ENCODE results near the gene GYPE.

GRCh38 chr4:140244175-140244755, 90.3 kb upstream of the MAML3 start:
- RRBS: no CpG with 5 or more reads among the region's 4 CpGs

DNA sequence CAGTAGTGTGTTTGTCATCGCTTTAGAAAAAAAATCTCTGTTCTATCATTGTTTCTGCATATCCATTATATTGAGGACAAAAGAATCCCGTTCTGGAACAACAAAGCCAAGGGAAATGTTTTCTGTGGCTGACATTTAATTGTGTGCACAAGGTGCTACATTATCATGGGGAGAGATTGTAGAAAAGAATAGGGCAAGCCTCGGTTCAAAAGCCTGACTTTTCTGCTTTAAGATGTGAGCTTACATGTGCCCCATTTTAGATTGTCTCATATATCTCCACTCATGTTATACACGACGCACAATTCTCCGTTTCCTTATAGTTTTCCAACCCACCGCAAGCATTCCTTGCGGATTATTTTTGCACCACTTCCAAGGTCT, 99.5 kb upstream of the MAML3 start:
- RRBS: no CpG with 5 or more reads among the region's 8 CpGs

DNA sequence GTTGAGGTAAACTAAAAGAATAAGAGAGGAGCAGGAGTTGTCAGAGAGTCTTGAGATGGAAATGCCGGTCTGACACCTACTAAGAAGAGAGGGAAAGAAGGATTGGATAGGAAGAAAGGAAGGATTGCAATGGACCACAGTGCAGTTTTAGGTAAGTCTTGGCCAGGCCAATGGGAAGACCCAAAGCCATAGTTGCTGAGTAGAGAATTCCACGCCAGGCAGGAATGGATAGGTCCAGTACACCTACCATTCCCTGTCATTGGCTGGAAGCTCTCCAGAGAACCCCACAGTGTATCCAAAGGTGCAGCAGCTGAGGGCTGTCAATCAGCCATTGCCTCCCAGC, 80.1 kb upstream of the SCOC start:
- RRBS: no CpG with 5 or more reads among the region's 2 CpGs

- RRBS: no CpG with 5 or more reads among the region's 6 CpGs
These were observed 64.3 kb upstream of the UCP1 start for GRCh38 chr4:140632906-140633605.

DNA sequence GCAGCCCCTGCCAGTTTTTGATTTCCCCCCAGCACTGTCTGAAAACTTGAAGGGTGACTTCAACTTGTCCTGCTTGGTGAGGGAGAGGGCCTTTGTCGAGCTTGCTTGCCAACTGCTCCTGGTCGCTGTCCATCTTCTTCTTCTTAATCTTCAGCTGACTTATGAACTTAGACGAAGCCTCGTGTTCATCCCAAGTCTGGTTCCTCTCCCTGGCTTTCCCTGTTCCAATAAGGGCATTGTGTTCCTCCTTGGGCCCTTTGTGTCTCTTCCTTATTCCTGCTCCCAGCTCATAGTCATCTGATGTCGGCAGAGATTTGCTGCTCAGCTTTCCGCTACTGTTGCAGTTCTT, 73.7 kb upstream of the UCP1 start:
- RRBS: no CpG with 5 or more reads among the region's 6 CpGs

DNA sequence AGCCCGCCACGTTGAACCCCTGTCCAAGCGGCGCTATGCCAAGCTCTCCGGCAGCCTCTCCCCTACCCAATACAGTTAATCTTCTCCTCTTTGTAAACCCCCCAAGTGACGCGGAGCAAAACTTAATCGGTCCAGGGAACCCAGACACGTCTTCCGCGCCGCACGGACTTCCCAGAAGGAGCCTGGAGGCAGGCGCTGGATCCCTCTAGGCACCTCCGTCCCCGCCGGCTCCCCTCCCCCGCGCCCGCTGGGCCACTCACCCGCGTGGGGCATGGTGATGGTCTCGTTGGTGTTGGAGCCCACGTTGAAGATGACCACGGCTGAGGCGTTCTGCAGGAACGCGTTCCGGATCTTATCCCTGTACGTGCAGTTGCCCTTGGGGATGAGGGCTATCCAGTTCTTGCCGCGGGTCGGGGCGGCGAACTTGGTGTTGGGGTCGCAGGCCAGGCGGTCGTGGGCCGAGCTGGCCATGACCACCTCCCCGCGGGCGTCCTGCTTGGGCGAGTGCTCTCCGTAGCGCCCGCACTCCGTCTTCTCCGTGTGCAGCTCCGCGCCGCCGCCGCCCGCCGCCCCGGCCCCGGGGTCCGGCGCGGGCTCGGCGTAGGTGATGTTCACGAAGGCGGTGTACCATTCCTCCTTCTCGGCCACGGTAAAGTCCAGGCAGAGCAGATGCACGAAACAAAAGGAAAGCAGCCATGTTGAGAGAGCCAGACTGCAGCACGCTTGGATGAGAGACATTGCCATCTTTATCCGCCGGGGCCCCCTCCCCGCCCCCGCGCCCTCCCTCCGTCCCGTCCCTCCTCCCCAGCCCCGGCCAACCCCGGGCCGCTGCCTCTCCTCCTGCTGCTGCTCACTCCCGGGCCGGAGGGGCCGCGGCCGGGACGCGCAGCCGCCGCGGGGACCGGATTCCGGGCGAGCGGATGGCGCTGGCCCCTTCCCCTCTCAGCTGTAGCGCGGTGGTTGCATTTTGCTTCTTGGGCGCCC, 912 bp downstream of the RNF150 start:
- RRBS: 2% methylated on average over 16 of the region's 96 CpGs

- RRBS: no CpG with 5 or more reads among the region's 7 CpGs
These were observed 10.6 kb downstream of the ZNF330 start for GRCh38 chr4:141231135-141231755.

GRCh38 chr4:141233378-141234380, 13.0 kb downstream of the ZNF330 start:
- RRBS: no CpG with 5 or more reads among the region's 7 CpGs

GRCh38 chr4:142091646-142092239, 455.4 kb downstream of the IL15 start:
- RRBS: no CpG with 5 or more reads among the region's 4 CpGs

GRCh38 chr4:142404869-142405899, 440.9 kb downstream of the INPP4B start:
- RRBS: no CpG with 5 or more reads among the region's 15 CpGs

GRCh38 chr4:142416541-142416774, 429.6 kb downstream of the INPP4B start:
- RRBS: no CpG with 5 or more reads among the region's 1 CpG

- RRBS: no CpG with 5 or more reads among the region's 5 CpGs
These were observed 371.8 kb downstream of the INPP4B start for GRCh38 chr4:142474194-142474824.

DNA sequence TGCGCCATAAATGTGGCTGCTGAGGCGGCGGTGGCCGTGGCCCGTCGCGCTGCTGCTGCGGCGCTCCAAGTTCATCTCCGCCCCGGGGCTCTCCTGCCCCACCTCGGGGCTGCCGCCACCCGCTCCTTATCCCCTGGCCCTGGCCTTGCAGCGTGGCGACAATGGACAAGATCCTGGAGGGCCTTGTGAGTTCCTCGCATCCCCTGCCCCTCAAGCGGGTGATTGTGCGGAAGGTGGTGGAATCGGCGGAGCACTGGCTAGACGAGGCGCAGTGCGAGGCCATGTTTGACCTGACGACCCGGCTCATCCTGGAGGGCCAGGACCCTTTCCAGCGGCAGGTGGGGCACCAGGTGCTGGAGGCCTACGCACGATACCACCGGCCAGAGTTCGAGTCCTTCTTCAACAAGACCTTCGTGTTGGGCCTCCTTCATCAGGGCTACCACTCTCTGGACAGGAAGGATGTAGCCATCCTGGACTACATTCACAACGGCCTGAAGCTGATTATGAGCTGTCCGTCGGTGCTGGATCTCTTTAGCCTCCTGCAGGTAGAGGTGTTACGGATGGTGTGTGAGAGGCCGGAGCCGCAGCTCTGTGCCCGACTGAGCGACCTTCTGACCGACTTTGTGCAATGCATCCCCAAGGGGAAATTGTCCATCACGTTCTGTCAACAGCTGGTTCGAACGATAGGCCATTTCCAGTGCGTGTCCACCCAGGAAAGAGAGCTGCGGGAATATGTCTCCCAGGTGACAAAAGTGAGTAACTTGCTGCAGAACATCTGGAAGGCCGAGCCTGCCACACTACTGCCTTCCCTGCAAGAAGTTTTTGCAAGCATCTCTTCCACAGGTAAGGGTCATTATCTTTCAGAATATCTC, 809 bp downstream of the USP38 start:
- RRBS: 2% methylated on average over 6 of the region's 47 CpGs

GRCh38 chr4:143335581-143335826, 1.2 kb upstream of the GAB1 start:
- RRBS: no CpG with 5 or more reads among the region's 9 CpGs

DNA sequence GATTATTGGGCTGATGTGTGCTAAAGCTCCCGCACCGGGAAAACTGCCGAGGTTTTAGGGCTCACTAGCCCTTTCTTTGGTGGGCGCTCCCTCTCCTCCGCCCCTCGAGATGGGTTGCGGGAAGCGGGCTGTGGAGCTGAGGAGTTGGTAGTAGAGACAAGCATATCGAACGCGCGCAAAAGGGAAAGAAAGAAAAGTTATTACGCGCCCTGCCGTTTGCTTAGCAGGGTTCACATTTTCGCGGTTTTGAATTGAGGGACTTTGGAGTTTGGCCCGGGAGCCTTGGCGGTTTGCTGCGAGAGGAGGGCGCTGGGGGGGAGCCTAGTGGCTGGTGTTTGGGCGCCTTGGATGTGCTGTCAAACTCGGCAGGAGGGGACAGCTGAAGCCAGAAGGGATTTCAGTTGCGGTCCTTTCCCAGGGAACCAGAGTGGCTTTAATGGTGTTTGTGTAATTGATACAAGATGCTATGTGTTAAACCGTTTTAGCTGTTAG, 996 bp downstream of the GAB1 start:
- RRBS: no CpG with 5 or more reads among the region's 25 CpGs

GRCh38 chr4:143390583-143391218, 54.0 kb downstream of the GAB1 start:
- RRBS: no CpG with 5 or more reads among the region's 3 CpGs

- RRBS: no CpG with 5 or more reads among the region's 6 CpGs
These were observed 34.5 kb downstream of the SMARCA5 start for GRCh38 chr4:143547833-143548471.

- RRBS: no CpG with 5 or more reads among the region's 3 CpGs
These were observed at the start of gene GYPE for GRCh38 chr4:143905201-143905688. Gene GYPE (minus strand): TSS chr4:143905559.

- RRBS: no CpG with 5 or more reads among the region's 9 CpGs
These were observed 216.5 kb upstream of the GYPA start for GRCh38 chr4:144356967-144357426.

DNA sequence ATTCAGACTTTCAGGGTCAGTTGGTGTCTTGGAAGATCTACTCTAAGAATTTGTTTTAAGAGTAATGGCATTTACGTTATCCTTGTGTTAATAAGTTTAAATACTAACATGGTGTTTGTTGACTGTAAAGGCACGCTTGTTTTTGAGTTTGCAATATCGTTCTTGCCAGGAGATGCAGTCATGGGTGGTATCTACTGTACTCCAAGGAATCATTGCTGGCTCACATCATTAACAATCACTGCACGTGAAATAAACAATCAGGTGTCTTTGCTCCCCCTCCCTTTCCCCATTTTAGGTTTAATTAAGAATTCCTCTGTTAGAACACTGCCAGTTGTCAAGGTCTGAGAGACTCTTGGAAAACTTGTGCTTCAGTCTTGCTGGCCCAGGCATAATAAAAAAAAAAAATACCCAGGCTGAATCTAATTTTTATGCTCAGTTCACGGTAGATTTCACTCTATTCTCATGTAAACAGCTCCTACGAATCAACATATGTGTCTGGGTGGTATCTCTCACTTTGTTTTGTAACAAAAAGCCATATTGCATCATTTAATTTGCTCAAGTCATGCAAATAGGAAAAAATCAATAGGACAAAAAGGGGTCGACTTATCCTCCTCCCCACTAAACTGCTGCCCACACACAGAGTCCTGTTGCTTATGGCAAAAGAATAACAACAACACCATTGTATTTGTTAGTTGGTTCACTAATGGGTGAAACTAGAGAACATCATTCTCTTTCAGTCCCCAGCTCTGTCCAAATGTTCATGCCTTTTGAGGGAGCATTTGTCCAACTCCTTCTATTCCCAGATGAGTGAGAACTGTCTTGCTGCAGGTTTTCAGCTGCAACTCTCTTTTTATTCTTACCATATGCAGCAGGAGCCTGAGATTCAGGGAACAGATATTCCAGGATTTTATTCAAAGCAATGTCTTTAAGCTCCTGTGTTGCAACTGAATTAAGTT, 1.9 kb downstream of the HHIP start:
- RRBS: no CpG with 5 or more reads among the region's 7 CpGs